Thoracic aorta endothelial cell (primary cell): ENCODE results near the genes KIZ, THBD and GGTLC1.

DNA sequence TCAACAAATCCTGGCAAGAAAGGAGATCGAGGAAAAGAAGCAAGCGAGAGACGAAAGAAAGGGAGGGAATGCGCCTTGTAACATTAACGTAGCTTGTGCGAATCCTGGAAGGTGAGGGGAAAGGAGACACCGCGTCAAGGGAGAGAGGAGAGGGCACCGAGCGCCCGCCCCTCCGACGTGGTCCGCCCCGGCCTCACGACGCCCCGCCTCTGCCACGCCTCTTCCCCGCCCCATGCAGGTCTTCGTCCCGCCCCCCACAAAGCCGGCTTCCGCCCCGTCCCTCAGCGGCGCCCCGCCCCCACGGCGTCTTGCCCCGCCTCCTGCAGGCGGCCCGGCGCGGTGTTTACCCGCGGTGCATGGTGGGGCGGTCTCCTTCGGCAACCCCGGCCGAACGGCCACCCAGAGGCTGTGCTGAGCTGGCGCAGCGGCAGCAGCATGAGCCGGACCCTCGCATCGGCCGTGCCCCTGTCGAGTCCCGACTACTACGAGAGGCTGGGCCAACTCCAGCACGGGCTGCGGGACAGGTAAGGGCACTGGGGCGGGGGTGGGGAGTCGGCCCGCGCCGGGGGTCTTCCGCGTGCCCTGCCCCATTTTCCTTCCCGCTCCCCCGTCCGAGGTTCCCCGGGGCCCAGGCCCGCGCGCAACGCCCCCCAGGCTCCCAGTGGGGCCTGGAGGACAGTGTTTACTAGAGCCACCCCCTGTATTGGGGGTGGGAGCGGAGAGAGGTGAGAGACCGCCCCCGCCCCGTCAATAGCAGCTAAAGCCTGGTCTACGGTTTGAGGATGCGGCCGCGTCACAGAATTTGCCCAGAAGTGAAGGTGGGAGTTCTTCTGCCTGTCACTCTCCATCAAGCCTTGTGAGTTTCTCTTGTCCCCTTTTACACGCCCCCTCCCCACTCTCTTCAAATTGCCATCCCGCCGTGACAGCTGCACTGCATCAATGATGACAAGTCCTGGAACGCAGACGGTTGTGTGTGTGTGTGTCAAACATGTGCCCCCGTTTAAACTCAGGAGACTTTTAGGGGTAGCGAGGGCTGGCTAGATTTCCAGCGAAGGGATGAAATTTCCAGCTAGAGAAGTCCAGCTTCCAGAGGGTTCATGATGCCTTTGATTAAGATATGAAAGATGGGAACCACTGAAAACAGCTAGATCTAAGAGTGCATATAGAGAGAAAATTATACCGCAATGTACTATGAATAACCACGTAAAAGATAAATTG is at the start of gene KIZ:
KIZ (plus strand) TSS at position 402 of the 1,218 bp plus-strand sequence.
- CAGE, long polyA plus RNA = no peak

- CAGE, long polyA plus RNA = no peak
Observed at GRCh38 chr20:21174407-21174817, 48.5 kb downstream of the KIZ start.

DNA sequence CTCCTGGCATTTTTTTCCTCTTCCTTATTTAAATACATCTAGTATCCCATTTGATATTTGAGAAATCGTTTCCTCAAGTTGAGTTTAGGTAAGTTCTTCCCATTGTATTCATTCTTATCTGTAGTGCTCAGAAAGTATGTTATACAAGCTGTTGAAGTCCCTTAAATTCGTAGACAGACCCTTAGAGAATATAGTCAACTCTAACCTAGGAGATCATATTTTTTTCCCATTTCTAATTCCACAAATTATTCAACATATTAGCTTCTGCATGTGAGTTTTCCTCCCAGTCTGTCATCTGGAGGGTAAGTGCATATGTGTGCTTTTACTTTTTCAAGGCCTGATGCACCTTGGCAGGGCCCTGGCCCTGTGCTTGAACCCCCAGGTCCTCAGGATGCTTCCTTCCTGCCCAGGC is 37.4 kb downstream of the NKX2-4 start:
- CAGE, long polyA plus RNA = no peak

DNA sequence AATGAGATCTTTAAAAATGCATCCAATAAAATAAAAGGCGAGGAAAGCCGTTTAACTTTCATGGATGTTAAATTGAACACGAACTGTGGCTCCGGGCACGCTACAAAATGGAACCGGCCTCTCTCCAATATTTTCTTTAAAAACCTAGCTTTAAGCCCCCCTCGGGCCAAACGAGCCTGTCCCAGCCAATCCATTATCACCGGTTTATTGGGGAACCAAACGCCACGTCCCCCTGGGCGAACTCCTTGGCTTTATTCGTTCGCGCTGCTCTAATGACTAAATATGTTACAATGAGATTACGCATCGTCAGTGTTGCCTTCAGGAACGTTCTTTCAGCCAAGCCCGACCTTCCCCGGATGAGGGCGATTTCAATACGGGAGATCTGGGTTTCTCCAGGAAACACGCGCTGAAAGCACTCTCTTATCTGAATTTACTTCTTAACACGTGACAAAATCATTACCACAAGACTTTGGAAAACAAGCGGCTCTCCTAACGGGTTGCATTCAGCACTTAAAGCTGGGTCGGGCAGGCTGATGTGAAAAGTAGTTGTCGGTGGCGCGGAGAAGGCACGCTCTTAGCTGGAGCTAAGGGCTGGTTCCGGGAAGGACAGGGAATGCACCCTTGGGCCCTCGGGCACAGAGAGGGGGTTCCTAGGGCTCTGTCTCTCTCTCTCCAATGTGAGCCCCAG is 6.8 kb upstream of the NKX2-2 start:
- CAGE, long polyA plus RNA = no peak

GRCh38 chr20:22466277-22466633 is 118.1 kb downstream of the FOXA2 start:
- CAGE, long polyA plus RNA = no peak

GRCh38 chr20:22471264-22471939 is 113.0 kb downstream of the FOXA2 start:
- CAGE, long polyA plus RNA = no peak

DNA sequence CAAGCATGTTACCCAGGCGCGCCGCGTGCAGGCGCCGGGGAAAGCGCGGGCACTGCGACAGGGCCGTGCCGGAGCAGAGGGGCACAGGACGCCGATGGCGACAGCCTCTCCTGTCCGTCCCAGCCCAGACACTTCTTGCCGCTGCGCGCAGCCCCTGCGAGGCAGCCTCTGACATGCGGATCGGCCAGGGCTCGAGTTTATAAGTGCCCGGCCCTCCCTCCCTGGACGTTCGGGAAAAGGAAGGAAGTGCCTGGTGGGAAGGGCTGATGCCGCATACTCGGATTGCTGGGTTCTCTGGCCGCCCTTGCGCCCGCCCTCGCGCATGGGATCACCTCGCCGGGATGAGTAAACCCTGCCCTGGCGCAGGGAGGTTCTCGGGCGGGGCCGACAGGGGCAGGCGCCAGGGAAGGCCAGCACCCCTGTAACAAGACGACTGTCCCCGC is at the start of gene THBD:
THBD (minus strand) TSS at position 175 of the 443 bp plus-strand sequence.
- CAGE, long polyA plus RNA = no peak

DNA sequence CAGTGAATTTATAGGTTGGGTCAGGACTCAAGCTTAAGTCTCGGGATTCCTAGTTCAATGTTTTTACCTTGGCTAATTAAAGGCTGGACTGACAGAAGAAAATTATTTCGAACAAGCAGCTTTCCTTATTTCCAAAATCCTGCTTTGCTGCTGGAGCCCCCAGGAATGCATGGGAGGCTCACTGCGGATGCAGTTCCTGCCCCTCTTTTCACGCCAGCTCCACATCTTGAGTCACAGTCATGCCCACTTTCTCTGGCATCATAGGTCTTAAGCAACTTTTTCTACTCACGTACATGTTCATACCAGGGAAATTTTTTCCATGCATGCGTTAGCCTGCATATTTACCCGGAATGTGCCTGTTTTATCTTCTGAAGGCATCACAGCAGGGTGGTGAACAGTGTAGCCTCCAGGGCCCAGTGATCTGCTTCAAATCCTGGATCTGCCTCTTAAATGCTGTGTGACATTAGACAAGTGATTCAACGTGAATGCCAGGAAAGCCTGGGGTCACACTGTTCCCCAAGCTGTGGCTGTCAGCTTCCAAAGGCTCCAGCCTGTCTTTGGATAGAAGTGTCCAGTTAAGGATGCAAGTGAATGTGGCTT is 30.1 kb upstream of the CD93 start:
- CAGE, long polyA plus RNA = no peak

DNA sequence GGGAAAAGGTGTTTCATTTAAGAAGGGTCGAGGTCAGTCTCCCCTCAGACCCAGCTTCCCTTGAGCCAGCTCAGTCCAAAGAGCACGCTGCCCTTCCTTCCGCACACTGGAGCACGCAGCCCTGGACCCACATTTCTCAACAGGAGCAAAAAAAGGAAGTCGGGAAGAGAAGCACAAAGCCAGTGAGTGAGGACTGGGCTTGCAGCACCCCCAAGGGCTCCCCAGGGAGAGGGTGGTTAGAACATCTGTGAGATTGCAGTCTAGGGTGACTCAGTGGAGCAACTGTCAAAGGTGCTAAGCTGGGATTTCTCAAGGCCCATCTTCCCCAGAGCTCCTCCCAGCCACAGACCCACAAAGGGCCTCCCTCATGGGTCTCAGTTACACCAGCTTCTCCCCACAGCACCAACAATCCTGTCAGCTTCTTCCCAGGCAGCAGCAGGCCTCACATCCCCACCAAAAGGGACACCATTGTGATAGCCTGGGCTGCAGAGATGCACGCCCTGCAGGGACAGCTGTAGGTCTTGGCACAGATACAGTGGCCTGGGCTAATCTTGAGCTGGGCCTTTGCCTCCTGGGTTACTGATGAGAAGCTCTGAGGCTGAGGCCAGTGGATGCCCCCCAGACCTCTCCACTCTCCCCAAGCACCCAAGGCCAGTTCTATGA is 39.6 kb upstream of the CD93 start:
- CAGE, long polyA plus RNA = no peak

- CAGE, long polyA plus RNA = no peak
Observed at GRCh38 chr20:23147825-23148728, 62.0 kb upstream of the CD93 start.

DNA sequence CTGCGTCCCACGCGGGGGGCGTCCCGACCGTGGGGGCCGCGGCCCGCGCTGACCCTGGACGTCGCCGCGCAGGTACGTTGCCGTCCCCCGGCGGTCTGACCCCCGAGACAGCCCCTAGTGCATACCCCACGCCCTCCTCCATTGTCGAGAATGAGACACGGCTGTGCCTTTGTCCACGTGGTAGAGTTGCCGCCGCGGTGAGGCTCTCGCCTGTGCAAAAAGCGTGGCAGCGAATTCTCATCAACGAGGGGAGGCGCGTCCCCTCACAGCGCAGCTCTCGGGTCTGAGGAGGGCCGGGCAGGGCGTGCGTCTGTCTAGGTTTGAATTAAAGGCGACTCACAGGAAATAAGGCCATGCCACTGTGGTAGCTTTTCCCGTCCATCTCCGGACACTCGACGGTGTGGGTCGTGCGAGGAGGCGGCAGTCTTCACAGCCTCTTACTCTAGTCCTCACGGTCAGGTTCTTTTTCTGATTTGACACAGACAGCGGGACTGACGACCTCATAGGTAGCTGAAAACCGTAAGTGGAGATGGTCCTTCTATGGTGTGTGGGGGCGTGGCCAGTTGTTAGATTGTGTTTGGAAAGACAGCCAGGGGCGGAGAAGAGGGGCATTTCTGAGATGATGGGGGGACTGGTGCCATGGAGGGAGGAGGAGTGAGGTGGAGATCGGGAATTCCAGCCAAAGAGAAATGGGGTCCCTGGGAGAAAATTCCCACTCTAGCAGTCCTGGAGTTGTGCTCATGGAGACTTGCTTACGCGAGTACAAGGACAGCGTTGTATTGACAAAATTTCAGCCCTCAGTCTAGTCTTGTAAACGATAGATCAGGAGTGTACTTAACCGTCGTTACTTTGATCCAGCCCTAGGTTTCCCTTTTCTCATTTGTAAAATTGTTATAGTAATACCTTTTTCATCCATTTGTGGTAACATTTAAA is 665 bp downstream of the NXT1 start:
- CAGE, long polyA plus RNA = no peak

- CAGE, long polyA plus RNA = no peak
Observed at GRCh38 chr20:23353309-23353899, 2.8 kb downstream of the NXT1 start.

- CAGE, long polyA plus RNA = no peak
Observed at GRCh38 chr20:23369751-23370248, 7.8 kb downstream of the GZF1 start.

DNA sequence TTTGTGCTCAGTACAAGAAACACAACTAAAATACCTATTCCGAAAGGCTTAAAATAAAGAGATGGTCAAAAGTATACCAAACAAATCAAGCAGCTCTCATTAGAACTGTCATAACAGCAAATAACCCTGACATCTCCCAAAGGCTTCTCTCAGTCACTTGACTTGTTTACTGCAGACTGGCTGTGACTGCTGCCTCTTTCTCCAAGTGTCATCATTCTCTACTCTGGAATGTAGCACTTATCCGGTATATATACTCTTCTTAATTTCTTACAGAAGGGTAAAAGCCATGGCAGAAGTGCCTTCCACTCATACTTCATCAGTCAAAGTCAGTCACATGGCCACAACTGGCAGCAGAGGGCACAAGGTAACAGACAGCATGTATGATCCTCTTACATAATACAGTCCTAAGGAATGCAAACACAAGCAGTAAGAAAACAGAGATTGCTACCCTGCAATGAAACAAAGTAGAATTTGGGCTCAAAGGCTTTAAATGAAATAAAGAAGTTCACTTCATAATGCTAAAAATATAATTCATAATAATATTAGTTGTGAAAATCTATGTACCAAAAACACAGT is 9.3 kb downstream of the NAPB start:
- CAGE, long polyA plus RNA = no peak

GRCh38 chr20:23874736-23875384 is 4.7 kb downstream of the CST5 start:
- CAGE, long polyA plus RNA = no peak

GRCh38 chr20:23988567-23988888 is at the start of gene GGTLC1:
TSS of gene GGTLC1 (minus strand) at chr20:23988779.
- CAGE, long polyA plus RNA = no peak

DNA sequence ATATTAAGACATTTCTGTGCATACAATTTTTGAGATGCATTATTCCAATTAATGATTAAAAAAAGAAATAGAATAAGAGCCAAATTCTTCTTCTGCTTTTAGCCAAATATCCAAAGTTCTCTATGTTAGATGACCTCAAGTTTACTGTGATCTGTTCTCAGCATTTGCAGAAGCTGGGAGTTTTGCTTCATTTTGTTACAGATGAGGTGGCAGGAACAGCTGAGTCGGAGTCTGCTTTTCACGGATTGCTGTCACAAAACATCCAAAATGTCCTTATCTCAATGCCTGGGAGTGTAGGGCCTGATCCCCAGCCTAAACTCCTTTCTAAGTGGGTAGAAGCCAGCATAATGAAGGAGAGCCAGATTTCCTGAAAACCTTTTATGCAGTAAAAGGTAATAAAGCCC is 114.8 kb upstream of the GGTLC1 start:
- CAGE, long polyA plus RNA = no peak

DNA sequence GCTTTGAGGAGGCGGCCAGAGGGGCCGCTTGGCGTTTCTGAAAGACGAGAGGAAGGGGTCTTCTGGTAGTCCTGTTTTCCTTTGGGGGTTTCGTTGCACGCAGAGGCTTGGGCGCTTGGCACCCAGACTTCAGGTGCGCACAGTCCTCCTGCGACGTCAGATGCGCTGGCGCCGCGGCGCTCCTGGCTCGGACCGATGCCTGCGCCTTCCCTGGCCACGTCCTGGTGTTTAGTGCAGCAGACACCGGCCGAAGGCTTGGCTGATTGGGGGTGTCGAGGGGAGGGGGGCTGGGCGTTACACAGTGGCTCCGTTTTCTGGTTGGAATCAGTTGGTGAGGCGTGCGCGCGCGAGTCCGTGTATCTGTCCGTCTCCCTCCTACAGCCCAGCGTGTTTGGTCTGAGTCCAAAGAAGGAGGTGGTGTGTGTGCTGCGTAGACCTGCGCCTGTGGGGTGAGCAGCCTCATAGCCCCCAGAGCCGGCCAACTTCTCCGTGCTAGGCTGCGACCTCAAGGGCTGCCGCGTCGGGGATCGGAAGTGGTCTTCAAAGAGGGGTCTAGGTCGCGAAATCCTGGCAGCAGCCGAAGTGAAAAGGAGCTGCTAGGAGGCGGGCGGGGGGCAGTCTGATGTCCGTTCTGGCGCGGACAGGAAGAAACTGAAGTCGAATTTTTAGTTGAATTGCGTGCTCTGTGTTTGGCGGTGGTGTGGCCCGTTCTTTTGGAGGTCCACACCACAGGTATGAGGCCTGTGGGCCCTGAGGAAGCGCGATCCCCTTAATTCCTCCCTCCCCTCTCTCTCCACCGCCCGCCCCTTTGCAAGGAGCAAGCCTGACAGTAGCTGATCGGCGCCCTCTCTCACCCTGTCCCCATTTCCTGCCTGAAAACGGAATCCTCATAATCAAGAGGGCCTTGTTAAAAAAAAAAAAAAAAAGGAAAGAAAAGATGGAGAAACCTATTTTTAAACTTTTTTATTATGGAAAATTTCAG is 1.6 kb downstream of the SYNDIG1 start:
- CAGE, long polyA plus RNA = no peak

DNA sequence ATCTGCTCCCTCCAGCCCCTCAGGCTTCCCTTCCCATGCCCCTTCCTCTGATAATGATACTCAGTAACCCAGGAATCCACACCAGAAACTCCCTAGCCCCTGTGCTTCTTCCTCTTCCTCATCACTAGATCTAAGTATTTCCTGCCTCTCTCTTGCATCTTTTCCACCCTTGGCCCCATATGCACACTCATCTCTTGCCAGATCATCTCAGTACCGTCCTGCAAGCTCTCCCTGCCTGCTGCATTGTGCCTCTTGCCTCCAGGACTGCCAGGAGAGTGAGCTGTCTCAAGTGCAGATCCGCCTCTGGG is 10.0 kb downstream of the SYNDIG1 start:
- CAGE, long polyA plus RNA = no peak

DNA sequence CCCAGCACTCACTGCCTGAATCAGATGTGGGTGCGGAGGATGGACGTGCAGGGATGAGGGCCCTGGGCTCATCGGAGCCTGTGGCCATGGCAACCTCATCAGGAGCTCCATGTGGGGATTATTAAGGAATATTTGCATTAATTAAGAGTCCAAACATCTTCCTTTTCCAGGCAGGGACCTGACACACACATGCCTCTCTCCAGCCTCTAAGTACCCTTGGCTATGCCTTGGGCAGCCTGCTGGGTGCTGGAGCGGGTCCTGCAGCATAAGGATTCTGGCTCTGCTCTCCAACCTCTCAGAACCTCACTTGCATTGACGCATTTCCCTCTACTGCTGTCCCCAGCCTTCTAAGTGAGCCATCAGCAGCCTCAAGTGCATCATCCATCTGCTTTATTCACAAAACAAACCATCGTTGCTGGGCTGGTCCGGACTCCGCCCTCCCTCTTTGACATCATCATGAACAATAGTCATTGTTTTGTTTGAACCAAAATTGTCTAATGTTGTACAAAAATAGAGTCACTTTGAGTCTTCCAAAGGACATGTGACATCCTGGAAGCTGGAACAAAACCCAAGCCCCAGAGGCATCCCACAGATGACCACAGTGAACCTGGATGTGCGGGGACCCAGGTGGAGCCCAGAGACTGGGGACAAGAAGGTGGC is 229.9 kb downstream of the SYNDIG1 start:
- CAGE, long polyA plus RNA = no peak